ENCODE measurements around a stretch of chr6.

- PRO-cap, result no peak
Observed at GRCh38 chr6:13038312-13038640, 290.1 kb downstream of the TBC1D7 start.

DNA sequence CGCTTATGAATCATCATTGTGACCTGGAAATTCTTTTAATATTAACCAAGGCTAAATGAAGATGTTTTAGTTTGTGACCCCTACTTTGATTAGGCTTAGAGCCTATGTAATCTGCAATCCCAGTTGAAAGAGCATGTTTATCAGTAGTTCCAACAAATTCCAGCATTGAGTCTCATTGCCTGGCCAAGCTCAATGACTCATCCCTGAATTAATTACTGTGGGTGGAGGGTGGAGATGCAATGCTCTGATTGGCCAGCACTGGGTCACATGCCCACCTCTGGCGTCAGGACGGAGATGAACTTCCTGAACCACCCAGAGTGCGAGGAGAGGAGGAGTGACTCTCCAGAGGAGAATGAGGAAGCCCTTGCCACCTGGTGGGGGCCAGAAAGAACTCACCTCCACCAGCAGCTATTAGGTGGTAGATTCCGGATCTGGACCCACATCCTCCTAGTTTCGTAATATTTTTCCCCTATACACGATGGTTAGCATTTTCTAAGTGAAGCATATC lies 284.0 kb downstream of the TBC1D7 start:
- PRO-cap, result no peak

GRCh38 chr6:13398532-13398908 lies 70.2 kb upstream of the TBC1D7 start:
- PRO-cap, result no peak

GRCh38 chr6:13407952-13408378 lies 79.4 kb downstream of the GFOD1 start:
- PRO-cap, result bidirectional peak, plus-strand start at chr6:13408066, minus-strand start at chr6:13407813

- PRO-cap, result no peak
Observed at GRCh38 chr6:13528629-13529066, 41.2 kb upstream of the GFOD1 start.

DNA sequence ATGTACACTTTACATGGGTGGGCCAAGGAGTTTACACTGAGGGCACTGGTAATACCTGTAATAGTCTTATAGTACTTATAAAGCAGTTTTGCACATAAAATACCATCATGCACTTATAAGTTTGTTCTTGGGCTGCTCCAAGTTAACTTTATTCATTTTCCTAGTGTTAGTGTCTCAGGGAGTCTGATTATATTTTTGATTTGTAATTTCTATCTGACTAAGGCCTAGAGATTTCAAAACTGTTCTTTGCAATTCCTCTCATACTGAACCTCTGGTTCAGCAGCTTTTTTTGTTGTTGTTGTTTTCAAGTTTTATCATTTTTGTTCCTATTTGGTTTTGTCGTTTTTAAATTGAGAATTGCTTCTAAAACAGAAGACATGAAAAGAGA lies 1.4 kb upstream of the NOL7 start:
- PRO-cap, result no peak

DNA sequence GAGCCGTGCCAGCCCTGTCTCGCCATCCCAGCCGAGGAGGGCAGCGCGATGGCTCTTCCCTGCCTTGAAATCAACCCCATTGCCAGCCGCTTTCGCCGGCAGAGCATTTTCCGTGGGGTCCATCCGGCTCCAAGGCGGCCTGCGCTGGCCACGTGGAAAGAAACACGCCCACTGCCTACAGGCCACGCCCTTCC lies 201 bp upstream of the NOL7 start:
- PRO-cap, result bidirectional peak, plus-strand start outside the sequence, minus-strand start at position 81 of the sequence

- PRO-cap, result no peak
Observed at GRCh38 chr6:13642428-13642867, 27.3 kb downstream of the NOL7 start.

- PRO-cap, result no peak
Observed at GRCh38 chr6:13681765-13681964, 30.0 kb downstream of the RANBP9 start.

DNA sequence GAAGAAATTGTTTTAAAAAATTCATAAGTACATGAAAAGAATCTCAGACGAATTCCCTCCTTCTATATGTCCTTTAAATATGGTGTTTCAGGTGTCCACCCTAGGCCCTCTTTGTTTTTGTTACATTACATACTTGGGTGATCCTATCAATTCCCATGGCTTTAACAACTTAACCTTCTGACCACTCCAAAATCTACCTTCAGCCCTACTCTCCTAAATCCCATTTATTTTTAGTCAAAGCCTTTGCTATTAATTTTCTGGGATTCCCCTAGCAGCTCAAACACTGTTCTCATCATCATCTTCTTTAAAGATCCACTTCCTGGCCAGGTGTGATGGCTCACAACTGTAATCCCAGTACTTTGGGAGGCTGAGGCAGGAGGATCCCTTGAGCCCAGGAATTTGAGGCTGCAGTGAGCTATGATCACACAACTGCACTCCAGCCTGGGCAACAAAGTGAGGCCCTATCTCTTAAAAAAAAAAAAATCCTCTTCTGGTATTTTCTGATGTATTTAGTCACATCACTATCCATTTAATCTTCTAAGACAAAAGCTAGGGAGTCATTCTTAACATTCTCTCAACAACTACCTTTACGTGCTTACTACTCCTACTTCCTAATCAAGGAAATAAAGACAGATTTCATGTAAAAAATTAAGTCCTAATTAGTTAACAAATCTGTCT lies 24.5 kb downstream of the RANBP9 start:
- PRO-cap, result no peak

DNA sequence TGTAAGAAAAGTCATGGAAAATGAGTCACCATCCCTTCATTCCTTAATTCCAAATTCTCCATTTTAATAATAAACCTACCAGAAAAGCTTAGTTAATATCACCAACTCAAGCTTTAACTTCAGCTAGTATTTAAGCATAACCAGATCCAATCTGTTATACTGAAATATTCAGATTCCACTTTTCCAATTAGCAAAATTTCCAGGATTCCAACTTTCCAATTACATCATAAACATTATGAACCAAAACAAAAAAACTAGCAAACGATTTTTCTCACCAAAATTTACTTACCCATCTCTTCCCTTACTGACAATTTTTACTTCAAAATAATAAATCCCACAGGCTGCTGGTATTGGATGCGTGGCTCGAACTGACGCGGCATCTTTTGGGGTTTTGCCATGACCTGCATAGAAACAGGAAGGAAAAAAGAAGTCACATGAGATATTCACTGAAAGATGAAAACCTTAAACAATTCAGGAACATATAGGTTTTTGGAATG lies 15.1 kb downstream of the RANBP9 start:
- PRO-cap, result no peak

- PRO-cap, result unidirectional peak, plus-strand start at chr6:13710898
Observed at GRCh38 chr6:13710399-13711464, 903 bp downstream of the RANBP9 start.

- PRO-cap, result no peak
Observed at GRCh38 chr6:13798692-13799319, 15.6 kb downstream of the MCUR1 start.

DNA sequence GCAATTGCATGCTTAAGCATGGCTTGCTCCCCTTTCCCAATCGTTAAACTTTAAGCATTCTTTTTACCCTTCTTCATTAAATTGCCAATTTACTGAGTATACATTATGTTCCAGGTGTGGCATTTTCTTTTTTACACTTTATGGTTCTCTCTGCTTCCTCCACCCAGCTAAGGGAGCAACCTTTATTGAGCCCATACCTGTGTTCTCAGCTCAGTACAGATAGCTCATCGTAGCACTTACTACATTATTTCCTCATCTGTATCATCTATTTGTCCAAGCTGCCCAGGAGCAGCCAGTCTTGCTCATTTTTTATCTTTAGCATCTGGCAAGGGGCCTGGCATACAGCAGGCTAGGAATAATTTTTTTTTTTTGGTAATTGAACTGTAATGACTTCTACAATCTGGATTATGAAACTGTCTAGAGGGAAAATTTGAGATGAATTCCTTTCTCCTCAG lies 3.3 kb downstream of the MCUR1 start:
- PRO-cap, result no peak

- PRO-cap, result no peak
Observed at GRCh38 chr6:14001205-14001704, 76.5 kb downstream of the RNF182 start.

DNA sequence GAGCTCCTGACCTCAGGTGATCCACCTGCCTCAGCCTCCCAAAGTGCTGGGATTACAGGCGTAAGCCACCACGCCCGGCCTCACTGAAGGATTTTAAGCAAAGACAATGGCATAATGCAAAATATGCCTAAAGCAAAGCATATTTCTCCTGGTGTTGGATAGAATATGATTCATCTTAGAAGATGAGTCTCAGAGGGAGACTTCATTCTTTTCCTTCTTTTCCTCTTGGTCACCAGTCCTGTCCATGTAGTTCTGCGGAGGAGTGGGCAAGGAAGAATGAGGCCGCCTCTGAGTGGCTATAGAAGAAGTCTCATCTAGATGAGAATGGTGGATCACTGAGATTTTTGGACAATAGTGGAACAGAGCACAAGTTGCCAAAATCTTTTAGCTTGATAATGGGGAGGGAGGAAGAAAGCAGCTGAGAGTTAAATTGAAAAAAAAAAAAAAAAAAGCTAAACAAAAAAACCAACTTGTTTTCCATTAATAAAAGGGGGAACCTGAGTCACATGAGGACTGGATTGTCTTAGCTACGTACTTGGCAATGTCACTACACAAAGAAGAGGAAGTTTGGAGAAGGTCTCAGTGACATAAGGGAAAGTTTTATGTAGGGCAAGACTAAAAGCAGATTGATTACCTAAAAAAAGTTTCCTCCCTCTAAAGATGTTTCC lies 5.9 kb downstream of the CD83 start:
- PRO-cap, result no peak

GRCh38 chr6:14210128-14210709 lies 92.6 kb downstream of the CD83 start:
- PRO-cap, result no peak

GRCh38 chr6:14299023-14299455 lies 181.5 kb downstream of the CD83 start:
- PRO-cap, result no peak

DNA sequence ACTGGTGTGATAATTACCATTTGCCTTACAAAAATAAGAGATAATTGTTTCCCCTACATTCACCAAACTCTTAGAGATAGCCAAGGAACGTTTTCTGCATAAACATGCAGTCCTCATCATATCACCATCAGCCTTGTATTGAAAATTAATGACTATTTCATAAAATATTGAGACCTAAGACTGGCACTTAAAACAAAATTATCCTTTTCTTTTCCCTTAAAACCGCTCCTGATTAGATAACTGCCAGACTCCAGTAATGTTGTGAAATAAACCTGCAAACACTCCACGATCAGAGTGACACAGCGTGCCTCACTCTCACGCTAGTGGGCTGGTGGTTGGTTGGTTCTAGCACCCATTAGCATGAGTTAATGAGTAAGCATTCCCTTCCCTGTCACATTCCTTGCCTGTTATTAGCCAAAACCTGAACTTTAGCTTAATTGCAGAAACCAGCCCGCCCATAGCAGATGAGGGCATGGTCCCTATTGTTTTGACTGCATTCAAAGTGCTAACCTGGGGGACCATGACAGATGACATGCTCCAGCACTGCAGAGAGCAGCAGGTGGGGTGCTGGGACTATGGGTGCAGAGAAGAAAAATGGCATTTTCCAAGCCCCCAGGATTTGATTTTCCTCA lies 193.4 kb downstream of the CD83 start:
- PRO-cap, result bidirectional peak, plus-strand start at position 443 of the sequence, minus-strand start at position 258 of the sequence

DNA sequence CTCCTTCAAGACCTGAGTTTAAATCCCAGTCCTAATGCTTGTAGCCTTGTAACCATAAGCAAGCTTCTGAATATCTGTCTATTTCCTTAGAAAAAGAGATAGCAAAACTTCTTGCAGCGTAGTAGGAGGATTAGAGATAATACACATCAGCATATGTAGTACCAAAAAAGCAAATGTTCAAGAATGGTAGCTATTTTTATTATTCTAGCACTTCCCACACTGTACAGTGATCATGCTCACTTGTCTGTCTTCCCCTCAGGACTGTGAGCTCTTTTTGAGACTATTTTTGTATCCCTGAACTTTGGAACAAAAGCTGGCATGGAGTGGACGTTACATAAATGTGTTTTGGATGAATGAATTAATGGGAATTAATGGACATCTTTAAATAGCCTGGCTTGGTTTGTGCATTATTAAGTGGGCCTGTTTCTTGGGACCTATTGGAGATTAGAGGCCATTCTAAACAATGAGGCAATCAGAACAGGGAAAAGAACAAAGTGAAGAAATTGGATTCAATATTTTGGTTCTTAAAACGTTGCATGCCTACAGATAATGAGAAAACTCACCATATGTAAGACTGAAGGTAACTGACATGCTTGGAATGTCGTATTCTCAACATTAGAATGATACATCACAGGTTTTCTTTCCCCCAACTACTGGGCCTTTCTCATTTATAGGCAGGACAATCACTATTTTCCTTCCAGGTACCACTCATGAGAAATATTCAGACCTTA lies 243.8 kb downstream of the CD83 start:
- PRO-cap, result unidirectional peak, minus-strand start at position 263 of the sequence

Data from left lobe of liver (tissue), 1 donor.